NCI-H460 (cell line): ENCODE data around the genes ZBTB18 and KIF26B.

DNA sequence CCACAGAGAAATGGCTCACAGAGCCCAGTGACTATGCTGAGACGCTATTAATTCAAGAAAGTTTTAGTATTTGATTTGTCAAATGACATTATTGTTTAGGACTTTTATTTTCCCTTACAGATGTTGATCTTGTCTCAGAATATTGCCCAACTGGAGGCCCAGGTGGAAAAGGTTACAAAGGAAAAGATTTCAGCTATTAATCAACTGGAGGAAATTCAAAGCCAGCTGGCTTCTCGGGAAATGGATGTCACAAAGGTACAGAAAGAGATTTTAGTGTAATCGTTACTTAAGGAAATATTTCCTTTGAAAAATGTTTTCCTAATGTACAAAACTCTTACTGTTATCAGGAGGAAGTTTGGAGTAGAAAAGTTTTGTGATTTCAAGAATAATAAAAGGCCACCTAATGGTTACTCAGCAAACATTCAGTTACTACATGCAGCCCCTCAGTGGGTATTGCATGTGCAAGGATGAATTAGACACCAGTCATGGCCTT is 85.1 kb downstream of the SDCCAG8 start:
RAMPAGE:
- cytosol, long total RNA, result no peak
- long total RNA, result no peak
- nucleus, long total RNA, result no peak

GRCh38 chr1:243421225-243421697 is 165.4 kb downstream of the SDCCAG8 start:
RAMPAGE:
- cytosol, long total RNA, result no peak
- long total RNA, result no peak
- nucleus, long total RNA, result no peak

GRCh38 chr1:243483021-243483930 is 227.4 kb downstream of the SDCCAG8 start:
RAMPAGE:
- cytosol, long total RNA, result no peak
- long total RNA, result no peak
- nucleus, long total RNA, result no peak

DNA sequence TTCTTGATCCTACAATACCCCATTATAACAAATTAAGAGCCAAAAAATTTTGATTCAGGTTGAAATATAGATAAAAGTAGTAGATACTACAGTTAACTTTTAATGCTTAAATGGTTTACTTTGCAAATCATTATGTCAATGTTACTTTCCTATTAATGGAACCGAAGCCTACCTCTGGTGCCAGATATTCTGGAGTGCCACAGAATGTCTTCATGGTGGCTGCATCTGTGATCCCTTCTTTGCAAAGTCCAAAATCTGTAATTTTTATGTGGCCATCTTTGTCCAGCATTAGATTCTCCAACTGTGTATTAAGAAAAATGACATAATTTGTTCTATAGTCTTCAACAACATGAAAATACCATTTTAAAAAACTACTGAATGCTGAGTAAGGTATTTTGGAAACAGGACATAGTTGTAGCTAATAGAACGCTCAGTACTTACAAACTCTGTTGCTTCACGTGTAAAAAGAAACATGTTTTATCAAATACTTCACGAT is 286.4 kb downstream of the AKT3 start:
RAMPAGE:
- cytosol, long total RNA, result no peak
- long total RNA, result no peak
- nucleus, long total RNA, result no peak

RAMPAGE:
- cytosol, long total RNA, result no peak
- long total RNA, result no peak
- nucleus, long total RNA, result no peak
Observed at GRCh38 chr1:243706063-243706439, 144.0 kb downstream of the AKT3 start.

DNA sequence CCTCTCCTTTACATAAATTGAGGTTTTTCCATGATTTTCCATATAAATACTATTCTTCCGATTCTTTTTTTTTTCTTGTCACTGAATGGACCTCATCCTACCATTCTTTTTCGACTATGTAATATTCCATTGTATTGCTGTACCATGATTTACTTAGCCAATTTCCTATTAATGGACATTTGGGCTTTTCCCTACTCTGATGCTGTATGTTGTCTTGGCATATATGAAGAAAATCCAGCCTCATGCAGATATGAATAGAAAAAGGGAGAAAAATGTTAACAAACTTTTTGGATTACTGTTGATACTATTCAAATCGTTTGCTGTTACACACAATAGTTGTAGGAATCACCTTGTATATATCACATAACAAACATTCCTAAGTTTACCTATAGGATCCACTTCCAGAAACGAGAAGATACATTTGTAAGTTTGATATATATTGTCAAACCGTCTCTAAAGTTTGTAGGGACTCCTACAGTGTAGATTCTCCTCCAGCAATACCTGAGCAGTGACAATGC is 71.1 kb downstream of the AKT3 start:
RAMPAGE:
- cytosol, long total RNA, result no peak
- long total RNA, result no peak
- nucleus, long total RNA, result no peak

DNA sequence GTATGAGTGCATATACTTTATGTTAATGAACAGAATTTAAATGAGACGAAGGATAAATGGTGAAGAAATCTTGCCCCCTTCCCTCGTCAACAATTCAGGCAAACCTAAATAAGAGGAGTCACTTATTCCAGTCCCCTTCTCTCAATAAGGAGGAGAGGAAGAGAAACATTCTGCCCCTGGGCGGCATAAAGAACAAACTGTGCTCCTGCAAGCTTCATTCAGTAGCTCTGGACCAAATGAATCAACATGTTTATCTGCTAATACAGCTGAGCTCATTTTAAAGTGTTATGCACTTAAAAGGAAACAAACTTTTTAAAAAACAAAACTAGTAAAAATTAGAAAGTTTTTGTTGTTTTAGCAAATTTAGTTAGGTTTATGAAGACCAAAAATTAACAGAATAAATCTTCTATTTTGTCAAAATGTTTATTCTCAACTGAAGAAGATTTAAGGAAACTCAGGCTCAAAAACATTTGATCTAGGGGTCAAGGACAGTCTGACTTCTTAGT is 58.4 kb downstream of the AKT3 start:
RAMPAGE:
- cytosol, long total RNA, result no peak
- long total RNA, result no peak
- nucleus, long total RNA, result no peak

RAMPAGE:
- cytosol, long total RNA, result no peak
- long total RNA, result no peak
- nucleus, long total RNA, result no peak
Observed at GRCh38 chr1:244047640-244048302, 3.3 kb upstream of the ZBTB18 start.

DNA sequence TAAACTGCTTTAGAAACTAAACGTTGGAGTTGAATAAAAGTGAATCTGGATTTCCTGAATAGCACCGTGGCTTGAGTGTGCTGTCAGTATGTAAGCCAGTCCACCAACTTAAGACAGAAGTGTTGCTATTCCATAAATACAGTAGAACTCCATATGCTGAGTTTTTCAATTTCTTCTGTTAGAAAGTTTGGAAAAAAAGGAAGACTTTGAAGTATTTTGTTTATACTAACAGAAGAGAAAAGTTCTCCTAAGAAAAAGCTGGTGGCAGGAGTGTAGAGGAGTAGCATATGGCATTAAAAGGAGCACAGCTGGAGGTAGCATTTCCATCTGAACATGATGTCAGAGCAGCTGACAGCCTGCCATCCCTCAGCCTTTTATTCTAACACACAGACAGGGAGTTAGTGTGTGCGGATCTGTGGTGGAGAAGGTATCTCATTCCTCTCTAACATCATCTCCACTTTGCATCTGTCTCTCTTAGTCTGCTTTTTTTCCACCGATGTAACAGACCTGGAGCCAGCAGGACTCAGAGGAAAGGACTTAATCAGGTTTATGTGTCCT is at the start of gene ZBTB18:
Gene ZBTB18 (plus strand): TSS at position 401 of the 558 bp plus-strand sequence.
RAMPAGE:
- cytosol, long total RNA, result no peak
- long total RNA, result no peak
- nucleus, long total RNA, result no peak

RAMPAGE:
- cytosol, long total RNA, result no peak
- long total RNA, result no peak
- nucleus, long total RNA, result no peak
Observed at GRCh38 chr1:244300789-244301396, 51.5 kb upstream of the C1orf100 start.

RAMPAGE:
- cytosol, long total RNA, result no peak
- long total RNA, result no peak
- nucleus, long total RNA, result no peak
Observed at GRCh38 chr1:244302808-244303753, 49.4 kb upstream of the C1orf100 start.

DNA sequence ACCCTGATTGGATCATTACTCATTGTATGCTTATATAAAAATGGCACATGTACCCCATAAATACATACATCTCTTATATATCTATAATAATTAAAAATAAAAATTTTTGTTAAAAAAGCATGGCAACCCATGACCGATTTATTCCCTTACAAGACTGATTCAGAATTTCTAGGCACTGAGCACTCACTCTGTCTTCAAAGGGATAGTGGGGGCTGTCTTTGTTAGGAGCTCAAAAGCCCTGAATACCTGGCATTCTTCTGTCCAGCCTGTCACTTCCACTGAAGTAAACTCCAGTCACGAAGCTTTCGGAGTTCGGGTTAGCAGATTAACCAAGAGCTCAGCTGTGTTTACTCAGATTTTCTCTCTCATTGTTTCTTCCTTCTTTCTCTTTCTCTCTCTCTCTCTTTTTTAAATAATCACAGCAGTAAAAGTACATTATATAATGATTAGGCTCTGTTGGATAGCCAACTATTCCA is 9.2 kb downstream of the C1orf100 start:
RAMPAGE:
- cytosol, long total RNA, result no peak
- long total RNA, result no peak
- nucleus, long total RNA, result no peak

GRCh38 chr1:244408724-244409262 is 42.9 kb downstream of the ADSS2 start:
RAMPAGE:
- cytosol, long total RNA, result no peak
- long total RNA, result no peak
- nucleus, long total RNA, result no peak

GRCh38 chr1:244614134-244614961 is 38.6 kb upstream of the DESI2 start:
RAMPAGE:
- cytosol, long total RNA, result no peak
- long total RNA, result no peak
- nucleus, long total RNA, result no peak

GRCh38 chr1:244850391-244850677 is 14.0 kb downstream of the HNRNPU start:
RAMPAGE:
- cytosol, long total RNA, result no peak
- long total RNA, result no peak
- nucleus, long total RNA, result no peak

DNA sequence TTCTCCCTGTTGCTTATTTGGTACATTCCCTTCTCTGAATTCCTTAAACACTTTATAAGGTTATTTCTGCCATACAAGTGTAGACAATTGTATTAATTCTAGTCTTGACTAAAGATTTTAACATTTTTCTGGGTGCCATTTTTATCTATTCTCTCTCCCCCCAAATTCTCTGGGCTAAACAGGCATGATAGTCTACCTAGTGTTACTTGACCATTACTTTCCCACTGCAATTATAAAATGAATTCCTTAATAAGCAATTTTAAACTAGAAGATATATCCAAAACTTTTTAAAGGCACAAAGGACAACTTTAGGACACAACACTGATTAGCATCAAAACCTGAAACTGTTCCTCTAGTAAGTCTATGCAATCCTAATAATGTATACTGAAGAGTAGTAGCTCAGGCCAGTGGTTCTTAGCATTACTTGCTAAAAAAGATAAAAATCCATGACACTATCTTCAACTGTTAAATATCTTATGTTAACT is 12.1 kb downstream of the HNRNPU start:
RAMPAGE:
- cytosol, long total RNA, result no peak
- long total RNA, result no peak
- nucleus, long total RNA, result no peak

DNA sequence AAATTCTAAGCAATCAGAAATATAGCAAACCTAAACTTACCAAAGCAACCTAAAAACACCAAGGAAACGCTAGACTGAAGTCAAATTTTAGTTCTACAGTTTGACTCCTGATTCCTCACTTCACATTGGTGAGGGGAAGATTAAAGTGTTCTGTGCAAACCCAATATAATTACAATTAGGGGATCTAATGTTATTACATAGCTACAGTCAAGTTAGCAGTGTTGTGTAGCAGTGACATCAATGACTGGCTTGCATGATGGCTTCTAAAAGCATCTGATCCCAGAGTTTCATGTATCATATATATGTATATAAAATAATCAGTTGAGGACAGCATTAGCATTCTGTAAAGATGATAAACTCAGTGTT is 11.6 kb downstream of the HNRNPU start:
RAMPAGE:
- cytosol, long total RNA, result no peak
- long total RNA, result no peak
- nucleus, long total RNA, result no peak

DNA sequence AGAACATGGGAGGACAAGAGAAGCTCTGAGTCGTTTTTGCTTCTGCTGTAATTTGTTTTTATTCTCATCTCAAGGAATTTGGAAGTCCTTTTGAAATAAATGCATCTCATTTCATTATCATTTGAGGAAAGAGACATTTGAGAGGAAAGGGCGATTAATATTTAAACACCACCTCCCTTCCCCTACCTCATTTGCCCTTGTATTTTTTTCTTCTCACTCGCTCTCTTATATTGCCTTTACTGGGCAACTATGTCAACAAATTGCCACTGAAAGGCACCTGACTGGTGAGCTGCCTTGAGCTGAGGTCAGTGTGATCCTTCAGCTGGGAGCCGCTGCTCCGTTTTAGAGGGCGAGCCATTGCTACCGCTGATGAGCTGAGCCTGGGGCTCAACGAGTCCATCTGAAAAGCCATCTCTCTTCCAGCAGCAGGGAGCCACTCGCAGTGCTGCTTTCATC is 77.2 kb downstream of the EFCAB2 start:
RAMPAGE:
- cytosol, long total RNA, result no peak
- long total RNA, result no peak
- nucleus, long total RNA, result no peak

RAMPAGE:
- cytosol, long total RNA, result no peak
- long total RNA, result no peak
- nucleus, long total RNA, result no peak
Observed at GRCh38 chr1:245154147-245155471, at the start of gene KIF26B. Gene KIF26B (plus strand): TSS chr1:245154985.

DNA sequence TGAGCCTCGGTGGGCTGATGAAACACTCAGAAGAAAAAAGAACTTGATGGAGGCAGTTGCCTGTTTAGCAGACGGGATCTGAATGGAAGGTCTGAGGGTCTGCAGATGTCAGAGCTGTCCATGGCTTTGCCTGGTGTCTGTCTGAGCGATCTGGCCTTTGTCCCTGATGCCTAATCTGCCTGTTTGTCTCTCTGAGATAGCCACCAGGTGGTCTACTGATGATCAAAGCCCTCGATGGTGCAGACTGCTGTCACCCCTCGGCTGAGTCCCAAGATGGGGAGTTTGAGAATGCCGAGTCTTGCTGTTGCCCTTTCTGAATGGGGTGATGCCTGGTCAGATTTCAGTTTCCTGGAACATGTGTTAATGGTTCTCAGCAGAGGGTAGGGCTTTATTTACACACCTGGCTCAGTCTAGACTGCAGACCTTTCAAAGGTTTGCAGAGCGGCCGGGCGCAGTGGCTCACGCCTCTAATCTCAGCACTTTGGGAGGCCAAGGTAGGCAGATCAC is 90.3 kb downstream of the KIF26B start:
RAMPAGE:
- cytosol, long total RNA, result no peak
- long total RNA, result no peak
- nucleus, long total RNA, result no peak